H9 (cell line): ENCODE results near the gene GSTCD.

DNA sequence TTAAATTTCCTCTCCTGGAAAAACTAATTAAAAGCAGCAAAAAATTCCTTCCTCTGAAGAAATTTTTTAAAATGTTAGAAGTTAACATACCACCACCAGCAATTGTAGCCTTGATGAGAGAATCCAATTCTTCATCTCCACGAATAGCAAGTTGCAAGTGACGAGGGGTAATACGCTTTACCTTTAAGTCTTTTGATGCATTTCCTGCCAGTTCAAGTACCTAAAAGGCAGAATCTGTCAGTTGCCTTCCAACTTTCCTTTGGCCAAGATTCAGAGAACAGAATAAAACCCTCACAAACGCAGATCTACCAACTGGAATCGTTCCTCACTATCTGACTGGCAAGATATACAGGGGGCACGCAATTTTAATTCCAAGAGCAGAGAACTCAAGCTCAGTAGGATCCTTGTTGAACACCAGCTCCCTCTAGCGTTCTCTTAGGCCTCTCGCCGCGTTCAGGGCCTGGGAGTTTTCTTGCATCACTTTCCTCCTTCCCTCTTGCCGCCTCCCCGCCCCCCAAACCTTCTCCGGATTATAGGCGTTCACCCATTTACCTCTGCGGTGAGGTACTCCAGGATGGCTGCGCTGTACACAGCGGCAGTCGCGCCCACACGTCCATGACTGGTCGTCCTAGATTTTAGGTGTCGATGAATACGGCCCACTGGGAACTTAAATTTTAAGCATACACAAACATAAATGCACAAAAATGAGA is 1.2 kb downstream of the H2AZ1 start:
- PRO-cap, result bidirectional peak, plus-strand start at position 551 of the sequence, minus-strand start at position 338 of the sequence

- PRO-cap, result bidirectional peak, plus-strand start at chr4:99949649, minus-strand start at chr4:99949759; bidirectional peak, plus-strand start at chr4:99949977, minus-strand start at chr4:99949921
Measured at GRCh38 chr4:99949431-99950172, 473 bp downstream of the H2AZ1 start.

GRCh38 chr4:101195730-101196162 is 151.6 kb downstream of the PPP3CA start:
- PRO-cap, result no peak

- PRO-cap, result no peak
Measured at GRCh38 chr4:101238600-101239263, 108.6 kb downstream of the PPP3CA start.

- PRO-cap, result no peak
Measured at GRCh38 chr4:102500018-102500734, 983 bp upstream of the NFKB1 start.

GRCh38 chr4:102594717-102595272 is 93.6 kb downstream of the NFKB1 start:
- PRO-cap, result no peak

GRCh38 chr4:102631600-102632460 is 128.9 kb downstream of the MANBA start:
- PRO-cap, result no peak

- PRO-cap, result no peak
Measured at GRCh38 chr4:102701872-102702755, 58.7 kb downstream of the MANBA start.

DNA sequence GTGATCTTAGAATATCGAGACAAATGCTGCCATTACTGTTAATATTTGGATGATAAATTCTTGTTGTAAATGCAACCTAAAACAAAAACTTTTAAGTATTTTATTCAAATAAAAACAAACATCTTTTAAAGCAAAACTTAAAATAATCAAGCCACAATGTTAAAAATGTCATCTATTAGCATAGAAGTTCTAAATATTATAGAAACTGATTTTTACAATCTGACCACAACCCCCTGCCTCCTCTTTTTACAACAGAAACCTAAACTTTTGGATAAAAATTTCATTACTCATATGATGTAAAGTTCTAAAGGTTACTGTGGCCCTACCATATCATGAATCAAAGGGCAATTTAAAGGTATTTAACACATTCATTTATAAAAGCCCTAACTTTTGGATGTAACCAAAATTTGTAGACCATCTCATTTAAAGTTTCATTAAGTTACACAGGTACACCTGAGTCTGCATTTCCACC is 25.8 kb downstream of the UBE2D3 start:
- PRO-cap, result no peak

- PRO-cap, result bidirectional peak, plus-strand start at chr4:102828572, minus-strand start at chr4:102828488
Measured at GRCh38 chr4:102828414-102828543, 928 bp upstream of the UBE2D3 start.

DNA sequence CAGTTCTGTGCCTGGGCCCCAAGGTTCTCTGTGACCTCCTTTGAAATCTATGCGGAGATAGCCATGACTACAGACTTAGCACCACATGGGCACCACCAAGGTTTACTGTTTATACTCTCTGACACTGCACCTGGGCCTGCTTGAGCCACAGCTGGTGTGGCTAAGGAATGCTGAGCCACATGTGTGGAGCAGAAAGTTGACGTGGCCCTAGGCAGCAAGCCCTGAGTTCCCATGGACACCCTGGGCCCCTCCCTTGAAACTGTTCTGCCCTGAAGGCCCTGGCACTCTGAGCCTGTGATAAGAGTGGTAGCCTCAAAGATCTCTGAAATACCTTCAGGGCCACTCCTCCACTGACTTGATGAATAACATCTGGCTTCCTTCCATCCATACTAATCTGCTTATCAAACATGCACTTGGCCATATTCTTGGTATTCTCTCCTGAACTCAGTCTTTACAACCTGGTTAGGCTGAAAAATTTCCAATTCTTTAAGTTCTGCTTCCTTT is 7.9 kb downstream of the SLC9B1 start:
- PRO-cap, result no peak

DNA sequence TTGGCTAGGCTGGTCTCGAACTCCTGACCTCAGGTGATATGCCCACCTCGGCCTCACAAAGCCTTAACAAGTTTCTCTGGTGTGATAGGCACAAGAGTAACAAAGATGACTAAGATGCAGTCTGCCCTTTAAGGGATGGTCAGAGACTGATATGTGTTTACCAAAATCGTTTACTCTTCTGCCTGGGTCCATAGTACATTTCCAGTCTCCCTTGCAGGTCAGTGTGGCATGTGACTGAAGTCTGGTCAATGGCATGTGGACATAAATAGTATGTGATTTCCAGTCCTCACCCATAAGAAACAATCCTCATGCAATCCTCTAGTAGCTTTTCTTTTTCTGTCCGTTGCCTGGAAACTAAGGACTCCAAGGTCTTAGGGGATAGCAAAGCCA is 1.2 kb downstream of the SLC9B2 start:
- PRO-cap, result no peak

DNA sequence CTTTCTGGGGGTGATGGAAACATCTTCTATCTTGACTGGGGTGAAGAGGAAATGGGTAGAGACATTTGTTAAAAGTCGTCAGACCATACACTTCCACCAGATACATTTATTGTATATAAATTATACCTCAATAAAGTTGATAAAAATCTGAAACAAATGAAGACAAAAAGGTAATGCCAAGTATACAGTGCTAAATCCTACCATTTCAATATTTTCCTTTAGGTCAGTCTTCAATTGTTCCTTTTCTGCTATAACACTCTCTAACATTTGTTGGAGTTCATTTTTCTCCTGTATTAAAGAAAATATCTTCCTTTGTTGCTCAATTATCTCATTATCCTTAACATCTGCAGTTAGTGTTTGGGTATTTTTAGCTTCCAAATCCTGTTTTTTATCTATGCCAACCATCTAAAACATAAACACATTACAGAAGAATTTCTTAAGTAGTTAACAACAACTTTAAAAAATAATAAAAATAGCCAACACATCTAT is 45.3 kb downstream of the CENPE start:
- PRO-cap, result no peak

DNA sequence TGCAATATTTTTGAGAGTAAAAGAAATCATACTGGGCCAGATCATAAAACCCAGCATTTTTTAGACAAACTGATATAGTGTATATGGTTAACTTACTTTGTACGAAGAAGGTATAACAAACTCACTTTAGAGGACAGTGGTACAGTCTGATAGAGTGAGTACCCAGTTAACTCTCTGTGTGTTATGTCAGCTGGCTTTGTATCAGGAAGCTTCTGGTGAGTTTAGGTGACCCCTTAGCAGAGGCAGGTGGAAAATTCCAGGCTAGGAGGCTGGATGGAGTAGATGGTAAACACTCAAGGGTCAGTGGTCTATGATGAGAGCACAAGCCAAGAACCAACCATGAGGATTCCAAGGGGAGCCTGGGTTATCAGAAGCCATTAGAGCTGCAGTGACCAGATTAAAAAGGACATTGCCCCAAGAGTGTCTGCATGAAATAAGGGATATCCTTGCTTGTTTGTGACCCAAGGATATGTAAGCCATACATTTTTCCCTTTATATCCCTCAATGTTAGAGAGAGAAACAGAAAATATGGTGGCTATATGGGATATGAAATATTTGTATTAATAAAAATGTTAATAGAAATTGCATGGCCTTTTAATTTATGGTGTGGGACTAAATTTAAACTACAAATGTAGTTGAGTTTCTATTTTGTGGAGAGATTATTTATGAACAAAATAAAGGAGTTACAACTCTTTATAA is 227.4 kb upstream of the CENPE start:
- PRO-cap, result no peak

DNA sequence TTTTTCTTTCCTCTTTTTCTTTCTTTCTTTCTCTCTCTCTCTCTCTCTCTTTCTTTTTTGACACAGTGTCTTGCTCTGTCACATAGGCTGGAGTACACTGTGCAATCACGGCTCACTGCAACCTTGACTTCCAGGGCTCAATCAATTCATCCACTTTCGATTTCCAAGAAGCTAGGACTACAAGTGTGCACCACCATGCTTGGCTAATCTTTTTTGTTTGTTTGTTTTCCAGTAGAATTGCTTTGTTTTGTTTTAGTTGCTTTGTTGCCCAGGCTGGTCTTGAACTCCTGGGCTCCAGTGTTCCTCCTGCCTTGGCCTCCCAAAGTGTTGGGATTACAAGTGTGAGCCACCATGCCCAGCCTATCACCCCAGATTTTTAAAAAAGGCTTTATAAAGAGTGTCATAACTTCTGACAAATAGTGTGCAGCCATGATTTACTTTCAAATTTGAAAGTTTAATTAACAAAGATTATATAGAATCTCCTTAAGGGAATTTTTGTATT is 70.8 kb downstream of the PPA2 start:
- PRO-cap, result no peak

DNA sequence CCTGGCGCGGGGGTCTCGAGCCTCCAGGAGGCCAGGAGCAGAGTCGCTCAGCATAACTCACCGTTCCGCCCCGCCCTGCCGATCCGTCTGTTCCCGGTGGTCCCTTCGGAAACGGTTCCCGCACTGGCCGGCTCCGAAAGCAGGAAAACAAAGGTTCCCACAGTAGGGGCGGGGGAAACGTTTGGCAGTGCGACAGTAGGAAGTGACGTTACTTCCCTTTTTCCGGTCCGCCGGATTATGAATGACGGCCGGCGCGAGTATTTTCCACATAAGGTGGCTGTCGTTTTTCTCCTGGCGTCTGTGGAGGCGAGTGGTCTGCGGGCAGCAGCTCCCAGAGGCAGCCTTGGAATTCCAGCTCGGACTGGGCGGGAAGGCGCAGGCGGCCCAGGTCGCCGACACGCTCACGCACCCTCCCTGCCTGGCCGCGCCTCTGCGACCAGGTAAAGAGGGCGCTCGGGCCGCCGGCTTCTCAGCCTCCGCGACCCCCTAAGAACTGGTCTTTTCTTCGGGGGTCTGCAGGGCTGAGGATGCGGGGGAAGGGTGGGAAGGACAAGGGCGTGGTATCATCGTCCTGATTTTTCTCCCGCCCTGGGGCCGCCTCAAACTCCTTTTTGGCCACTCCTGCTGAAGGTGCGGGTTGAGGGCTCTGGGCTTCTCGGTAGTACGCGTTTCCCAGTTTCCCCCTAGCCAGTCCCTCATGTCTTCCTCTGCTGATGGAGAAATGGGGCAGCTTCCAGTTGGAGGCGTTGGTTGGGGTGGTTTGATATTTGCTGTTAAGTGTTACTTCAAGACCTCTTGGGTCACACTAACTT is at the start of gene GSTCD:
Gene GSTCD (plus strand): TSS at position 208 of the 812 bp plus-strand sequence.
- PRO-cap, result bidirectional peak, plus-strand start at position 284 of the sequence, minus-strand start at position 95 of the sequence; bidirectional peak, plus-strand start at position 608 of the sequence, minus-strand start at position 442 of the sequence

- PRO-cap, result no peak
Measured at GRCh38 chr4:105895761-105896950, 885 bp downstream of the NPNT start.

GRCh38 chr4:106072407-106073160 is 177.3 kb downstream of the NPNT start:
- PRO-cap, result no peak

GRCh38 chr4:106264089-106264618 is 51.9 kb downstream of the TBCK start:
- PRO-cap, result no peak

GRCh38 chr4:106287195-106287788 is 28.7 kb downstream of the TBCK start:
- PRO-cap, result no peak